Neural cell (in vitro differentiated cells): ENCODE results near the genes PFN4 and PTRHD1.

DNA sequence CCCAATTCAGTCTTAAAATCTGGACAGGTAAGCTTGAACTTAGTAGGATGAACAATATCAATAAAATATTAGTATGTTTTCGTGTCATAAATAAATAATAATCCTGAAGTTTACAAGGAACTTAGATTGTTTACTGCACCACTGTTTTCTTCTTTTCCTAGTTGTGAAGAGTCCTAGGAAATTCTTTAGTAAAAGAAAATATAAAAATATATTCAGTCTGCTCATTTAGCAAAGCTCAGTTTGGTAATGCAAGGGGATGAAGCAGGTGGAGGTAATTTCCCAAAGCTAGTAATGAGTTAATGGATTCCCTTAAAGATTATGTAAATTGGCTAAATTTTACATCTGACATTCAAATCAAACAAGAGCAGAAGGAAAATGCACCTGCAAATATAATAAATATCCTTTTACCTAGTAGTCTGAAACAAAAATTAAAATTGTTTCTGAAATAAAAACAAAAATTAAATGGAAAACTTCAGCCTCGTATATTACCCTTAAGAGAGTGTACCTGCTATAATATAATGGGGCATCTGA lies 562.6 kb upstream of the KLHL29 start:
- RAMPAGE, long total RNA, result no peak

- RAMPAGE, long total RNA, result no peak
These were observed 134.2 kb downstream of the KLHL29 start for GRCh38 chr2:23518999-23519785.

DNA sequence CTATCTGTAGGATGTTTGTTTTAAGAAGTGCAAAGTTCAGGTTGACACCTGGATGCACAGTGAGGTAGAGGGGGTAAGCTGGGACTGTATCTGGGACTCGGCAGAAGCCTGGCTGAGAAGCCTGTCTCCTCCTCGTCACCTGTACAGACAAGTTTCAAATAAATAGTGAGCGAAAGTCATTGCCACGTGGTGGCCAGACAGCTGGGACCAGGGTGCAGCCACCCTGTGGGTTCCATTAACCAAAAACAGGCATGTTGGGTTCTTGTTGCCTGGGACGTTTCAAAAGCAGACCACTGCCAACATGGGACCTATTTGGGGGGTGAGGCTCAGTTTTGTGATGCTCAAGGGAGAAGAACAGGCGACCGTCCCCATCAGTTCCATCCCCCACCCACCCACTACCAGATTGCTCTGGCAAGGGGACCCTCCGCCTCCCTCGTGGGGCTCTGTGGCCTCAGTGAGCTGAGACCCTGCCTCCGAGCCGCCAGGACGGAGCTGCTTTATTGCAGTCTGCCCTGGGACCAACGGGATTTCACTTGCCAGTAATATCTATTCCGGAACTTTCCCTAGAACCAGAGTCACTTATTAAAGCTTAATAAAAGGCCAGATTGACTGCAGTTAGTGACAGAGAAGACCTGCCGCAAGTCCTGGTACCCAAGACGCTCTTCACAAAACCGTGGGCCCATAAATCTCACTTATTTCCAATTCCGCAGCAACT lies 146.2 kb downstream of the KLHL29 start:
- RAMPAGE, long total RNA, result no peak

DNA sequence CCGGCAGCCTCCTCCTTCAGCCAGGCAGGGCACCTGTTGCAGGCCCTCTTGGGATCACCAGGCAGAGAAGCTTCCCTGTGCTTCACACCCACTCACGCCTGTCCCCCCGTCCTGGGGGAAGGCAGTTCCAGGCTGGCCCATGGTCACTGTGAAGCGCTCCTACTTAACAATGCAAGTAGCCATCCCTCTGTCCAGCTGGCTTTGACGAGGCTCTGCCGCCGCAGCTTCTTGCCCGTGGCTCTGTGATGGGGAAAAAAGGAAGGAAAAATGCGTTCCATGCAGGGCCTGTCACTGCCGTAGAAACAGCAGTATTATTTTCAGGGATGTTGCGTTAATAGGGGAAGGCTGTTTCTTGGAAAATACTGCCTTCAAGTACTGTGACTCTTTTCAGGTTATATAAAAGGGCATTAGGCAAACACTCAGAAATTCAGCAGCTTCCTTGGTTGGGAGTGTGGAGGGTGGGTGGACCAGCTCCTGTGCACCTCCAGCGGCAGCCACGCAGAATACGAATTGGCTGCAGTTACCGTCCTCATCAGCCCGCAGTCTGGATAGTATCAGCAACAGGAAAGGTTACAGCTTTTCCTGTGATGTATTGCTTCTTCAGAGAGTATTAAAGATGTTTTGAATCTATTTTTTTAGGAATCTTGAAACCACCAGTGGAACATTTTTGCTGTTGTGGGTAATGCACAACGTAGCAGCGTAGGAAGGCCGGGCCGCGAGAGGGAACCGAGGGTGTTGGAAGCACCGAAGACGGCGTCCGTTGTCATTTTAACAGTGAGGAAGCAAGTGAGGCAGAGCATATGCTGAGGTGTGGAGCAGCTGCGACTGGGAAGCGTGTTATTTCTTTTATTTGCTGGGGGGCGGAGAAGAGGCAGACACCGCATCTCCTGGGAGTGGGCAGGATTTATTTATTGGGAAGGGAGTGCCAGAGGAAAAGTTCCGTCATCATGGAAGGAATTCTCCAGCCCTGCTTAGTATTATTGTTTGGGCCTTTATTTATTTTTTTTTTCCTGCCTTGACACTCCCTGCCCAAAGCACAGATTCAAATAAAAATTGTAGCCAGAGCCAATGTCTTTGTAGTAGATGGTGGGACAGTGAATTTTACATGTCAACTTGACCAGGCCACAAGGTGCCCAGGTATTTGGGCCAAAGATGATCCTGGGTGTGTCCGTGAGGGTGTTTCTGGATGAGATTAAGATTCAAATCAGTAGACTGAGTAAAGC lies 232.6 kb downstream of the KLHL29 start:
- RAMPAGE, long total RNA, result no peak

GRCh38 chr2:23706622-23707300 lies 220.2 kb downstream of the ATAD2B start:
- RAMPAGE, long total RNA, result no peak

- RAMPAGE, long total RNA, result no peak
These were observed 169.2 kb downstream of the ATAD2B start for GRCh38 chr2:23757505-23758382.

DNA sequence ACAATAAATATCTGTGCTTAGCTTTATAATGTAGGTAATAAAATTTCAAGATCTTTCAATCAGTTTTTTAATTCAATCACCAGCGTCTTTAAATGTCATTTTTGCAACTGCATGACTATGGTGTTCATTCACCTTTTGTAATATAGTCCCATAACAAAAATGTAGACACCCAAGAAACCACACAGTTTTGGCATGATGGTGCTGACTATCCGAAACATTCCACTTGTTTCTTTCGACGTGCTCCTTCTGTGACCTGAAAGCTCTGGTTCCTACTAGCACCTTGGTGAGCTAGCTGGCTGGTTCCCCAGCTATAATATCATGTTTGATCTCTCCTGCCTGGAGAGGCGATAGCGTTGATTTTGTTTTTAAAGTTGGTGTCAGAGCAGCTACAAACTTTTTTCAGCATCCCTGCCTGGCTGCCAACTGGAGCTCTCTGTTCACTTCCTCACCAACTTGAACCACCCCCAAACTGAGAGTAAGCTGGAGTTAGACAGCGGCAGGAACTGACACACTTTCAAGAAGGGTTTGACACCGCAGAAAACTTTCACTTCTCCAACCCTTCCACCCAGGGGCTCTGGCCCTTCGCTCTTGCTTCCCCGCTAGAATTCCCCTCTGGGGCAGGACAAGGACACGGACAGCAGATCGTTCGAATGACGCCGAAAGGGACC lies 1.1 kb downstream of the ATAD2B start:
- RAMPAGE, long total RNA, result no peak

GRCh38 chr2:24123097-24123583 lies at the start of gene PFN4:
Gene PFN4 (minus strand): TSS chr2:24123334.
- RAMPAGE, long total RNA, result no peak

GRCh38 chr2:24123584-24124307 lies 477 bp downstream of the FAM228B start:
- RAMPAGE, long total RNA, result no peak

- RAMPAGE, long total RNA, result no peak
These were observed 78.6 kb downstream of the ITSN2 start for GRCh38 chr2:24281464-24282498.

GRCh38 chr2:24299794-24300289 lies 60.5 kb downstream of the ITSN2 start:
- RAMPAGE, long total RNA, result no peak

DNA sequence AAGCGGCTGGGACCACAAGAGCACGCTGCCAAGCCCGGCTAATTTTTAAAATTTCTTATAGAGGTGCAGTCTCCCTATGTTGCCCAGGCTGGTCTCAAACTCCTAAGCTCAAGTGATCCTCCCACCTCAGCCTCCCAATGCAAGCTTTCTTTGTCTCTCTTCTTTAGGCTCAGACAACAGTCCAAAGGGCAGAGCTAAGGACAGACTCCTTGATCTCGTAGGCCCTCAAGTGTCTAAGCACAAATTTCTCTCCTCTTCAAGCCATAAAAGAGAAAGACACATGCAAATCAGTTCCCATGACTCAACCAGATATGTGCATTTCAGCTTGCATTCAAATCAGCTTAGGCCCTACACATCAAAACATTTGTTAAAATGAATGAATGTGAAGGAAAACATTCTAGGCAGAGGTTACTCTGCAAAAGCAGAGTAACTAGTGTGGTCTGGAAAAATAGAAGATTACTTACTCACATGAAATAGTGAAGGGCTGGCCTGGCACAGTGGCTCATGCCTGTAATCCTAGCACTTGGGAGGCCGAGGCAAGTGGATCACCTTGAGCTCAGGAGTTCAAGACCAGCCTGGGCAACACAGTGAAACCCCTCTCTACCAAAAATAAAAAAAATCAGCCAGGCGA lies 17.9 kb downstream of the ITSN2 start:
- RAMPAGE, long total RNA, result no peak

DNA sequence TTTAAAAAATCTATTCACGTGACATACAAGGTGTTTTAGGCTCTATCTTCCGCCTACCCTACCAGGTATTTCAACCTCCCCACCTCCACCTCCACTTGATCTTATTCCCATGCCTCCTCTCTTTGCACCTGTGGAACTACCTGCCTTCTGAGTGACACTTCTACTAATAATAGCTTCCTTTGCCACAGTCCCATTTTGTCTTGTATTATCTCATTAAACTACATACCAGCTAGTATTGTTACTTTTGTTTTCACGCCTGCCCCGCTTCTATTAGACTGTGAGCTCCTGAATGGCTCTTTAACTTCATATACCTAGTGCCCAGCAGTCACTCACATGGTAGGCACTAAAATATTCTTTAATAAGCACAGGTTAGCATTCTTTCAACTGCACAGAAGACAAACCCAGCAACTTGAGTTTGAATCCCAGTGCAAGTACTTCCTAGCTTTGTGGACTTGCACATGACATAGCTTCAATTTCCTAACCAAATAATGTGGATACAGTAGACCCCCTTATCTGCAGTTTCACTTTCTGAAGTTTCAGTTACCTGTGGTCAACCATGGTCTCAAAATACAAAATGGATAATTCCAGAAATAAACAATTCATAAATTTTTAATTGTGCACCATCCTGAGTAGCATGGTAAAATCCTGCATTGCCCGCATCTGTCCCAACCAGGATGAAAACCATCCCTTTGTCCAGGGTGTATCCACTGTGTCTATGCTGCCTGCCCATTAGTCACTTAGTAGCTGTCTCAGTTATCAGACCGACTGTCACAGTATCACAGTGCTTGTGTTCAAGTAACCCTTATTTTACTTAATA lies 9.1 kb downstream of the ITSN2 start:
- RAMPAGE, long total RNA, result no peak

DNA sequence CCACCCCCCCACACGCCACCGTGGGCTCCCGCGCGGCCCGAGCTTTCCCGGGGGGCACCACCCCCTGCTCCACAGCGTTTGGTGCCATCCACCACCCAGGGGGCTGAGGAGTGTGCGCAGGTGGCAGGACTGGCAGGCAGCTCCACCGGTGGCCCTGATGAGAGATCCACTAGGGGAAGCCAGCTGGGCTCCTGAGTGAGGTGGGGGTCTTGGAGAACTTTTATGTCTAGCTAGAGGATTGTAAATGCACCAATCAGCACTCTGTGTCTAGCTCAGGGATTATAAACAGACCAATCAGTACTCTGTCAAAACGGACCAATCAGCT lies 42.9 kb upstream of the ITSN2 start:
- RAMPAGE, long total RNA, result no peak

- RAMPAGE, long total RNA, result no peak
These were observed 751 bp downstream of the NCOA1 start for GRCh38 chr2:24491805-24492205.

GRCh38 chr2:24497956-24498741 lies 7.1 kb downstream of the NCOA1 start:
- RAMPAGE, long total RNA, result no peak

DNA sequence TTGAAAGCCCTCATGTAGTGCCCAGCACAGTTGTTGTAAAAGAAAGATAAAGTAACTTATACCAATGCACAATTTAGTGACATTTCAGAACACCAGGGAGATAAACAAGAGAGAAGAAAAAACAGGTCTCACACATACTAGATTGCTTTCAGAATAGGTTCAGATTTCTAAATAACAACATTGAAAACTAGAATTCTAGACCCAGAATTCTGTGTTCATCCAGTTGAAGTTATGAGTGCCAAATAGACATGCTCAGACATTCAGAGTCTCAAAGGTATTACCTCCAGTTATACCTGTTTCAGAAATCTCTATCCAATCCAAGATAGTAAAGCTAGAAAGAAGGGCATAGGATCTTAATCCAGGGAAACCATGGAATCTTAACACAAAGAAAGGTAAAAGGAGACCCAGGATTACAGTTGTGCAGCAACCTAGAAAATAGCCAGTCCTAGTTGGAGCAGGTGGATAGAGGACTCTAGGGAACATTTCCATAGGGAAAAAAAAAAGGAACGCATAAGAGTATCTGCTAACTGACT lies 124.8 kb downstream of the PTRHD1 start:
- RAMPAGE, long total RNA, result no peak

DNA sequence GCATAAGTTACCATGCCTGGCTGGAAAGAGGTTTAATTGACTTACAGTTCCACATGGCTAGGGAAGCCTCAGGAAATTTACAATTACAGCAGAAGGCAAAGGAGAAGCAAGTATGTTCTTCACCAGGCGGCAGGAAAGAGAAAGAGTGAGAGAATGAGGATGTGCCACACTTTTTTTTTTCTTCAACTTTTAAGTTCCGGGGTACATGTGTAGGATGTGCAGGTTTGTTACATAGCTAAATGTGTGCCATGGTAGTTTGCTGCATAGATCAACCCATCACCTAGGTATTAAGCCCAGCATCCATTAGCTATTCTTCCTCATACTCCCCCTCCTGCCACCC lies 115.5 kb downstream of the PTRHD1 start:
- RAMPAGE, long total RNA, result no peak

GRCh38 chr2:24792621-24793791 lies at the start of gene PTRHD1:
Gene PTRHD1 (minus strand): TSS chr2:24793391.
- RAMPAGE, long total RNA, result start-site peak on the minus strand at chr2:24793344-24793391, 507 and 1,510 reads in 2 replicates

DNA sequence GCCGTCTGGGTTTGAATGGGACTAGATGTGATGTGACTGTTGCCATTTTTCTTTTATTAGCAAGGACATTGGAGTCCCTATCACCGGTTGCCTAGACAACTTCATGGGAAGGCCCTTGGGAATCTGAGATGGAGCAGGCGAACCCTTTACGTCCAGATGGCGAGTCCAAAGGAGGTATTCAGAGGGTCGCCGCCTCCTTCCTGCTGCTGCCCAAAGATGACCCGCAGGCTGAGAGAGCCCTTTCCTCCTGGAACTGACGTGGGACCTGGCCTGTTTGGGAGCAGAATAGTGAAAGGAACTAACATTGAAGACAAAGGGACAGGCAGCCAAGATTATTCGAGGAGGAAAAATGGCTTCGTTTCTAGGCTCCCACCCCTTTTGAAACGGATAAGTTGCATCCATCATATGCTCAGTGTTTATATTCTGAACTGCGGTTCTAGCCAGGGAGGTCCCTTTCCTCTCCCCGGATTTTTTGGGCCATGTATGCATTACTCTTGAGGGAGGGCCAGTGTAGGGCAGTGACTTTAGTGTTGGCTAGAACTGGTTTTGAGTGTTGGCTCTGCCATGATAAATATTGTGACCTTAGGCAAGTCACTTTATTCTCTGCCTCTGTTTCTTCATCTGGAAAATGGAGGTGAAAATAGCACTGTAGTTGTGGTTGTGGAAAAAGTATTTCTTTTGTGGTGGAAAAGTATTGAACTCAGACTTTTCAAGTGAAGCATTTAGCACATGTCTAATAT lies 737 bp downstream of the CENPO start:
- RAMPAGE, long total RNA, result no peak